ENCODE measurements around the genes CFAP52 and PIRT.

GRCh38 chr17:8939333-8940422 is 25.8 kb downstream of the PIK3R5 start:
- RRBS, result no CpG with 5 or more reads among the region's 14 CpGs

DNA sequence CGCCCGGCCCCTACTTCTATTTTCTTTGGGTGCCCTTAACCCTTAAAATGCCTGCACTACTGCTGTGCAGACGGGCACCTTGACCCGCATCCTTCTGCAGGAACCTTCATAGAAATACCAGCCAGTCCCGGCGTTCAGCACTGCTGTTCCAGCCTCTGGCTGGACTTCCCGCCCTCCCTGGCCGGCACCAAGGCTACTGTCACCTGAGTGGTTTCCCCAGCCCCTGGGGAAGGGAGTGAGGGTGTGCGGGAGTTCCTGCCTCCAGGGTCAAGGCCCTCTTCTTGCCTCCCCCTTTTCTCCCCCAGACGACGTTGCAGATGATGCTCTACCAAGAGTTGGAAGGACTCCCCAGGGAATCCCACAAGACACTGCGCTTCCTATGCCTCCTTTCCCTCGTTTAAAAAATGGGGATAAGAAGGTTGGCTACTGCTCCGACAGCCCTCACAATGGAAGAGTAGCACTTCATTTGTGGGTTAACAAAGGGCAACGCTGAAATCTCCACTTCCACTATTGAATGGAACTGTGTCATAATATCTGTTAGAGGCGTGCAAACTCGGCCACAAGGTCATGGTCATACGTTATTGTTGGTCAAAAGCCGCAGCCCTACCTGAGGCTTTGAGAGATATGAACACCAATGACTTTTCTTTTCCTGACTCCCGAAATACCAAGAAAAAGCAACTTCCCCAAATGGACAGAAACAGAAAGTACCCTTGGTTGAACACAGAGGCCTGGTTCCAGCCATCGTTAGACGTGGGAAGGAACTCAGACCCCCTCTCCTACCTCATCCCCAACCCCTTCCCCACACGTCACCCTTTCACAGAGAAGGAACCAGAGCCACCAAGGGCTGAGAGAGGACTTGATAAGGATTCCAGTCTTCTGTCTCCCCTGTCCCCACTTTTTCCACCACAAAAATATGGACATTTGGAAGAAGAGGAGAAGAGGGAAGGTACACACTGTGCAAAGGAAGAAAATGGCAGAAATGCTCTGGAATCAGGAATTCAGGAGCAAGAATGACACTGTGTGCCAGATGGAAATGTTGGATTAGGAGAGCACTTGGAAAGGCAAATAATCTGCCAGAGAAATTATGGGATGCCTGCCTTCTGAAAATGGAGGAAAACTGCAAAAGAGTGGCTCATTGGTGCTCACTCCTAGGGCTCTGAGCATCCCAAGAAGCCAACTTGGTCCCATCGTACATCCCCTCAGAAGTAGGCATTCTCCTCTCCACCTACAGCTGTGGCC is 1.4 kb upstream of the PIK3R5 start:
- RRBS, result 85% methylated on average over 4 of the region's 24 CpGs

DNA sequence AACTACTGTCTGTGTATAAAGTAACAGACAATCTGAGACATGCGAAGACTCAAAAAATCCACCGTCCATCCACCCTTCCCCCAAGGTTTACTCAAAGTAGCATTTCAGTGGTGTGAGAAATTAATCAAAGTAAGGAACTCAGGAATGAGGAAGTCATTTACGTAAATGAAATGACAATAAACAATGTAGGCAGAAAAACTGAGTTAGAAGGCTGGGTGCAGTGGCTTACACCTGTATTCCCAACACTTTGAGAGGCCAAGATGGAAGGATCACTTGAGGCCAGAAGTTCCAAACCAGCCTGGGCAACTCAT is 19.7 kb upstream of the NTN1 start:
- RRBS, result no CpG with 5 or more reads among the region's 3 CpGs

DNA sequence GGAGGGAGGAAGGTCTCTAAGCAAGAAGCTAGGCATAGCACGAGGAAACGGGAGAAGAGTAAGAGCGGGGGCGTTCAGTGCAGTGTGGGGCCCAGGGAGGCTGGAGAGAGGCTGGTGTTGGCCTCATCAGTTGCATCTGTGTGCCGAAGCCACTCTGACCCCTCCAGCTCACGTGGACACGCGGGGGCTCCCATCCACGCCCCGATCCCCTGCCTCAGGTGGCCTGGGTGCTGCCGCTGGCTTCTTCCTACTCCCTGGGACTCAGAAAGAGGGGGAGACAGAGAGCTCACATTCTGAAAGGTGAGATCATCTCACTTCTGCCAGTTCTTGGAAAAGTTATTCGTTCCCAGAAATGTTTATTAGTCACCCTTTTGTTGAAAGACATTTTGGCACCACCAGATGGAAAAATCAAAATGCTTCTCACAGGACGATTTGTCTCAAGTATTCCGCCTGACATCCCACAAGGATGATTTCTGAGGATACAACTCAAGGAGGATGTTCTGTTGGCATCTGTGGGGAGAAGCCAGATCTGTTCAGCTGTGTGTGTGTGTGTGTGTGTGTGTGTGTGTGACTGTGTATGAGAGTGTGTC is 207.1 kb downstream of the NTN1 start:
- RRBS, result no CpG with 5 or more reads among the region's 14 CpGs

DNA sequence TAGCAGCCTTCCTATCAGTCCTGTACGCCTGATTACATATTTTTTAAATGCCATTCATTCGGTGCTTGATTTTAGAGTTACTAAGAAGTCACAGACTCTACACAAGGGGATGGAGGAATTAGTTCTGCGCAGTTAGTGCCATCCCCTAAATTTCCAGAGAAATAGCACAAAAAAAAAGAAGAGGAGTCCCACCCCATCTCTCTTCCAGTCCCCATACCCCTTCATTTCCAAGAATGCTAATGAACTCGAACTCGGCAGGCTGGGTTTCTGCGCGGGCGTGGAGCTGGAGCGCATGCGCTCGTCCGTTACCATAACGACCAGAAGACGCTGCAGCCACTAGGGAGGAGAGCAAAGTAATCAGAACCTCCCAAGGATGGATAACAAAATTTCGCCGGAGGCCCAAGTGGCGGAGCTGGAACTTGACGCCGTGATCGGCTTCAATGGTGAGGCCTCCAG is at the start of gene CFAP52:
Gene CFAP52, plus strand, starts transcription at position 320 of the 456 bp plus-strand sequence.
- RRBS, result no CpG with 5 or more reads among the region's 20 CpGs

- RRBS, result no CpG with 5 or more reads among the region's 12 CpGs
Measured at GRCh38 chr17:9728703-9729388, 62.5 kb downstream of the DHRS7C start.

DNA sequence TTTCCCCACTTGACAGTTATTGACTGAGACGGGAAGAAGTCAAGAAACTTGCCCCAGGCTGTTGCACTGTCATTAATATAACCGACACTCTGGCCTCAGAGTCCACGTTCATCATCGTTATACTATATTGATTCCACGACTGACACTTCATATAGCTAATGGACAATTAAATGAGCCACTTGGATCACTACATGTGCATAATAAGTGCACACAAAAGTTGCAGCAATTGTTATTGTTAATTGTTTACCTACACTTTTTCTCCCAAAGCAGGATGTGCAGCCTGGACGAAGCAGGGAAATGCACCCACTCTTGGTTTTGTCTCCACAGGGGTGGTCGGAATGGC is 53.0 kb upstream of the RCVRN start:
- RRBS, result no CpG with 5 or more reads among the region's 7 CpGs

DNA sequence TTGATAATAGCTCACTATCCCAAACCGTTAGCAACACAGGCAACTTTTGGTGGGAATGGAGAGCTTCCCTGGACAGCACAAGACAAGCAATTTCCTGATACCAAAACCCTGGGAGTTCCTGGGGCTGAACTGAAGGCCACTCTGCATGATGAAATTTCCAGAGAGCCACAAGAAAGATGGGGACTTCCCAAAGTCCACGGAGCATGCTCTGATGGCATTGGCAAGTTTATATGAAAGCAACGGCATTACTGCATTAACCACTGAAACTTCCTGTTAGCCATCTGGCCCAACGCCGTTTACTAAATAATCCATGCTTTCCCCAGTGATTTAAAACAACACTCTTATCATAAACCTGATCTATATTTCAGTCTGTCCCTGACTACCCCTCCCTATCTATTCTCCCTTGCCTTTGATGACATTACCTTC is 108.3 kb upstream of the RCVRN start:
- RRBS, result no CpG with 5 or more reads among the region's 5 CpGs

DNA sequence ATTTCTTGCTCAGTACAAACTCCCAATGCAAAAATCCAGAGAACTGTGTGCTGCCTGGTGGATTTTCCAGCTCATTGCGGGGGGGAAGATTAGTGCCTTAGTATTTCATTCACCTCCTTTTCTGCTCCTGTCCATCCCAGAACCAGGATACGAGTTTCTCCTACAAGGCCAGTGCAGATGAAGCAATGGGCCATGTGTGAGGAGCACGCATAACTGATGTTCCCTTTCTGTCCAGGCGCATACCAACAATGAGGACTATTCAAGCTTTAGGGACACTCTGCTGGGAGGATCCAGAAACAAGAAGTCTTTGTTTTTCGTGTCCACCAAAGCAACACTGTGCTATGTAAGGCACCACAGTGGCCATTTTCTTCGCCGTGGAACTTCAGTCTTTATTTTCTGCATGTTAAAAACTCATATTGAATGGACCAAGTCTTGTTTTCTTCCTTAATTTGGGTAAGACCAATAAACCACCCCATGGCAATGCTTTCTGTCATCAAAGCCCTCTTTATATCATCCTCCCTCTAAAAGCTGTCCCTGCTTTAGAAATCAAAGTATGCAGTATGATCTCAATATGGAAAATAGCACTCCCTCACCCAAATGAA is 143.9 kb upstream of the RCVRN start:
- RRBS, result no CpG with 5 or more reads among the region's 7 CpGs

GRCh38 chr17:10051248-10051606 is 146.2 kb upstream of the RCVRN start:
- RRBS, result no CpG with 5 or more reads among the region's 10 CpGs

DNA sequence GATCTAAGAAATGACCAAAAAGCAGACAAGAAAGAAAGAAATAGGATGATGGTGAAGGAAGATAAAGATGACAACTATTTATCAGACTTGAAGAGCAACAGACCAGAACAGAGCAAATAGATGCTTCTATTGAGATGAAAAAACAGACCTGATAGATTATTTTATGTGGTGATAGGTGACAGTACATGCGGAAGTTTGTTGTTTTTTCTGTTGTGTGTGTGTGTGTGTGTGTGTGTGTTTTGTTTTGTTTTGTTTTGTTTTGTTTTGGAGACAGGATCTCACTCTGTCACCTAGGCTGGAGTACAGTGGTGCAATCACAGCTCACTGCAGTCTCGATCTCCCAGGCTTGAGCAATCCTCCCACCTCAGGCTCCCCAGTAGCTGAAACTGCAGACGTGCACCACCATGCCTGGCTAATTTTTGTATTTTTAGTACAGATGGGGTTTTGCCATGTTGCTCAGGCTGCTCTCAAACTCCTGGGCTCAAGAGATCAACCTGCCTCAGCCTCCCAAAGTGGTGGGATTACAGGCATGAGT is 120.5 kb downstream of the GAS7 start:
- RRBS, result no CpG with 5 or more reads among the region's 3 CpGs

- RRBS, result no CpG with 5 or more reads among the region's 10 CpGs
Measured at GRCh38 chr17:10119129-10120100, 79.0 kb downstream of the GAS7 start.

DNA sequence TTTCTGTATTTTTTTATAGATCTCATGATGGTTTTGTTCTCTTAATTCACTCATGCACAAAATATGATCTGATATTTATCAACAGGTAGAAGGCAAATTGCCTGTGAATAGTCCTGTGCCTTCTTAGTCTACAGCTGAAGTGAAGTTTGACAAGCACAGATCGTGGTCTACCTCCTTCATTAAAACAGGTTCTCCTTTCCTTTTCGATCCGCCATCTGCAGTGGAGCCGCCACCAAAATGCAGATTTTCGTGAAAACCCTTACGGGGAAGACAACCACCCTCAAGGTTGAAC is 60.1 kb upstream of the GAS7 start:
- RRBS, result no CpG with 5 or more reads among the region's 6 CpGs

- RRBS, result no CpG with 5 or more reads among the region's 3 CpGs
Measured at GRCh38 chr17:10549041-10549513, 381 bp downstream of the MYH2 start.

GRCh38 chr17:10724819-10725783 is 4.7 kb downstream of the TMEM220 start:
- RRBS, result no CpG with 5 or more reads among the region's 12 CpGs

- RRBS, result no CpG with 5 or more reads among the region's 14 CpGs
Measured at GRCh38 chr17:10730189-10730564, 354 bp upstream of the TMEM220 start.

DNA sequence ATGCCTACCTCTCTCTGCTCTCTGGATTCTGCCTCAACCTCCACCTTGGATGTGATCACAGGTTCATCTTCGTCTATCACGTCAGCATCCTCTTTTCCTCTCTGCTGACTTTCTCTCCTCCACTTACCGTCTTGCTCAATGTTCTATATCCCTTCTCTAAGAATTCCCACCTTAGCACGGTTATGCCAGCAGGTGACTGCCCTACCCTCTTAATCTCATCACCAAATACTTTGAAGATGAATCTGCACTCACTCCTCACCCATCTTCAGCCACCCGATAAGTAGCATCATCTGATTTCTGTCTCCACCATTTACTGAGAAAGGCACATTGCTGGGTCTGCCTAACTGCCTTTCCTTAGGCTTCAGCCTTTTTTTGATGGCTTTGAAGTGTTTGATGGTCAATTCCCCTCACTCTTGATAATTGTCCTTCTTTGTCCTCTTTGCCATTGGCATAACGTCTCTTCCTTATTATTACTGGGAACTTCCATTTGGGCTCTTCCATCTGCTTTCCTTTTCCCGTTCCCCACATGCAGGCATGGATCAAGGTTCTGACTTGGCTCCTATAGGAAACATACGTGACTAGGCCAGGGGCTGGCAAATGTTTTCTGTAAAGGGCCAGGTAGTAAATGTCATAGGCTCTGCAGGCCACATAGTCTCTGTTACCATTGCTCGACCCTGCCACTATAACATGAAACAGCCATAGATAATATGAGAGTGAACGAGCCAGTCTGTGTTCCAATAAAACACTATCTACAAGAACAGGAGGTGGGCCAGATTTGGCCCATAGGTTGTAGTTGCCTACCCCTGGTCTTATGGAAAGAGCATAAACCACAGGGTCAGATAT is 7.4 kb downstream of the TMEM238L start:
- RRBS, result no CpG with 5 or more reads among the region's 10 CpGs

DNA sequence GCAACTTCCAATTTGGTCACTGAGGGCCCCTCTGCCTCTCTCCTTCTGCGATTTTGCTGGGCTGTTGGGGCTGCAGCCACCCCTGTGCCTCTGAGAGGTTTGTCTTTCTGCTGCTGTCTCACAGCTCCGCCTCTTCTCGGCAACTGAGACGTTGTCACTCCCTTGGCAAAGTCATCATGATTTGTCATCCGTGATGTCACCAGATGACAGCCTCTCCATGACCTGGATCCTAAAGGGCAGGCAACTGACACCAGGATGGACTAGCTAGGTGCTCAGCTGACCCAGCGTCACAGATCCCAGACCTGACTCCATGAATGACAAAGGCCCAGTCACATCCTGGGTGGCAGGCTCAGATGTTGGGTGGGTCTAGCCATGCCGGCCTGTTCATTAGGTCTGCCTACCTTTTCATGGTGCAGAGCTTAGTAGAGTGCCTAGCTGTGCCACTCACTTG is 3.7 kb upstream of the TMEM238L start:
- RRBS, result no CpG with 5 or more reads among the region's 7 CpGs

GRCh38 chr17:10837825-10838389 is at the start of gene PIRT:
TSS of gene PIRT (minus strand) at chr17:10838087.
- RRBS, result no CpG with 5 or more reads among the region's 10 CpGs

DNA sequence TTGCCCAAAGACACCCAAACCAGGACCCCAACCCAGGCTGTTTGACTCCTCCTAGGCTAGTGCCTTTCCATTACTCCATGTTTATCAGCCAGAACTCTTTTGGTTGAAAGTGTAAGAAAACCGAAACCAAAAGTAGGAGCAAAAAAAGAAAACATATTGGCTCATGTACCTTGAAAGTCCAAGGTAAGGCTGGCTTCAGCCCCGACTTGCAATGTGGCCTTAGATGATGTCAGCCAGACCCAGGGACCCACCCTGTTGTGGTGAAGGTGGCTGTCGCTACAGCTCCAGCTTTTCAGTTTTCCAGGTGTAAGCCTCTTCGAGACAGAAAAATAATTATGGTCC is 20.6 kb downstream of the DNAH9 start:
- RRBS, result no CpG with 5 or more reads among the region's 4 CpGs

Data from BE2C (cell line).